Mucosa of descending colon (tissue), 1 donor: ENCODE measurements around the genes BICRAL, PEX6 and TJAP1.

DNA sequence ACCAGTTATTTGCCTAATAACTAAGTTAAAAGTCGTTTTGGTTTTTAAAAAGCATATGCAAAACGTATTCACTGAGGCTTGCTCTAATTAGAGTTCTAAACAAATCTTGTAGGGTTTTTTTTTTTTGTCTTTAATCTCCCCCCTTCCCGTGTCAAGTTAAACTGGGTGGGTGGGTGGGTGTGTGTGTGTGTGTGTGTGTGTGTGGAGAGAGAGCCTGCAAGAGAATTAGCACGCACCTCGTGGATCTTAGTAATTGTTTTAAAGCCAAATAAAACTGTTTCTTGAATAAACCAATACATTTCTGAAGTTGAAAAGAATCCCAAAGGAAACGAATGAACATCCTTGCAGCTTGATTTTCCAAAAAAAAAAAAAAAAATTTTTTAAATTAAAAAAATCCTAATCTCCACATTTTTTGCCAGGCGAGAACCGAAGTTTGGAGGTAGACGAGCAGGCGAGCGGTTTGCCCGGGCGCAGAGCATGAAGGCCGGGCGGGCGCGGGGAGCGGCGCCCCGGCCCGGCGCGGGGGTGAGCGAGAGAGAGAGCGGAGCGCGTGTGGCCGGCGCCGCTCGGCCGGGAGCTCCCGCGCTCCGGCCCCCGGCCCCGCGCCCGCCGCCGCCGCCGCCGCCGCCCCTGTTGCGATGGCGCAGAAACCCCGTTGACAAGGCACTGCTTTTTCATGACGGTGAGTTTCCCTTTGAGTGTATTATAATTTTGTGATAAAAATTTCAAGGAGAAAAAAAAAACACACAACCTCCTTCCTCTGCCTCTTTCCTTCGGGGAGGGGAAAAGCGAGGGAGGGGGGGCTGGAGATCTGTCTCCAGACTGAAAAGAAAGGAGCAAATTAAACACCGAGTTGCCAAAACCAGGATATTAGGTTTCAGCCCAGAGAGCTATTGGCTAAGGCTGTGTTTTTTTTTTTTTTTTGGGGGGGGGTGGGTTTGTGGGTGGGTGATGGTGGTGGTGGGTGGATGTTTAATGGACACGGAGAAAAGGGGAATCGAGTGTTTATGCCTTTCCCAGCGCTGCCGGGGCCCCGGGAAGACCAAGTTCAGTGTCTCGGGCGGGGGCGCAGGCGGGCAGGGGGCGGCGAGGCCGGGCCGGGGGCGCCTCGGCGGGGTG is at the start of gene BICRAL:
BICRAL (plus strand) TSS at position 633 of the 1,119 bp plus-strand sequence.
- PRO-cap, result unidirectional peak, plus-strand start at position 429 of the sequence; bidirectional peak, plus-strand start at position 532 of the sequence, minus-strand start at position 588 of the sequence; bidirectional peak, plus-strand start at position 941 of the sequence, minus-strand start at position 623 of the sequence

DNA sequence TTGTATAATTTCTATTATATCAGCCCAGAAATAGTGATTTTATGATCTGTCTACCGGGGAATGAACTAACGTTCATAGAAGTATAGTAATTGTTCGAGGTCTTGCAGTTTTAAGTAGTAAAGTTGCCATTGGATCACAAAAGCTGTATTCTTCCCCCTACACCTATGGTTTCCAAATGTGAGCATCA is 2.6 kb downstream of the BICRAL start:
- PRO-cap, result no peak

GRCh38 chr6:42901469-42902208 is 11.0 kb upstream of the C6orf226 start:
- PRO-cap, result no peak

DNA sequence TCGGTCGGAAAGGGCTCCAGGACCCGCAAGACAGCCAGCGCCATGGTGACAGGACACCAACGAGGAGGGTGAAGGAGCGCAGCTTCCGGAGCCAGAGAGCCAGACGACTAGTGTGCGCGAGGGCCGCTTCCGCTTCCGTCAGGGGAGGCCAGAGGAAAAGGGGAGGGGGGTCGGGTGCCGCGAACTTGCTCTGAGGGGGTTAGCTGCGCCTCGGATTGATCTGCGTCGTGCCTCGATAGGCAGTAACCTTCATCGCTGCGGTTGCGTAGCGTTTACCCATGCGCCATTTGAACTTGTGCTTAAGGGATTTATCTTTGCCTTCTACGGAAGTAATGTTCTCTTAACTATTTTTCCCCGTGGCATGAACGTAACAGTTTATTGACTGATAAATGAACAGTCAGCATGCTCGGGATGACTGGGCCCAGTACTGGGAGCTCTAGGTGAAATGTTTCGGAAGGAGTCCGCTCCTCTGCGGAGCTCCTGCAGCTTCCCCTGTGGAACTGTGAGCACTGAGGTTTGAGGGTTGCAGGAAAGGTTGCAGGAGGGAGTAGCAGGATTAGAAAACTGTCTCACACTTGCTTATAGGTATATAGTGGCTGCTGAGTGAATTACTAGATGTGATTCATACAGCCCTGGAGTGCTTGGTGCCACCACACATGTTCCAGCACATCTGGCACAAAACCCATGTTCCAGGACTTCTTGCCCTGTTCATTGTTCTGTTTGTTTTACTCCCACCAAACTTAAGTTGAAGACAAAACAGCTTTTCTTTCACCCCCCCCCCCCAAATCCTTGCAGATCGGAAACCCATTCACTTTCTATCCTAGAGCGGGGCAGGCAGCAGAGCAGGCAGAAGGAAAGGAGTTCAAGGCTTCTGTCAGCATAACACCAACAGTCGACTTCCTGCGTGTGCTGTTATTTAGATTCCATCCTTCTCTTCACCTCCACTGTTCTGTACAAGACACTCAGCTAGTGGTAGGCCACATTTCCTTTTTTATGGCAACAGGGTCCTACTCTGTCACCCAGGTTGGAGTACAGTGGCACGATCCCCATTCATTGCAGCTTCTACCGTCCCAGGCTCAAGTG is at the start of gene PEX6:
PEX6 (minus strand) TSS at position 75 of the 1,083 bp plus-strand sequence.
- PRO-cap, result bidirectional peak, plus-strand start at position 213 of the sequence, minus-strand start at position 98 of the sequence; unidirectional peak, minus-strand start at position 502 of the sequence

GRCh38 chr6:43059112-43059315 is 220 bp downstream of the MRPL2 start:
- PRO-cap, result no peak

DNA sequence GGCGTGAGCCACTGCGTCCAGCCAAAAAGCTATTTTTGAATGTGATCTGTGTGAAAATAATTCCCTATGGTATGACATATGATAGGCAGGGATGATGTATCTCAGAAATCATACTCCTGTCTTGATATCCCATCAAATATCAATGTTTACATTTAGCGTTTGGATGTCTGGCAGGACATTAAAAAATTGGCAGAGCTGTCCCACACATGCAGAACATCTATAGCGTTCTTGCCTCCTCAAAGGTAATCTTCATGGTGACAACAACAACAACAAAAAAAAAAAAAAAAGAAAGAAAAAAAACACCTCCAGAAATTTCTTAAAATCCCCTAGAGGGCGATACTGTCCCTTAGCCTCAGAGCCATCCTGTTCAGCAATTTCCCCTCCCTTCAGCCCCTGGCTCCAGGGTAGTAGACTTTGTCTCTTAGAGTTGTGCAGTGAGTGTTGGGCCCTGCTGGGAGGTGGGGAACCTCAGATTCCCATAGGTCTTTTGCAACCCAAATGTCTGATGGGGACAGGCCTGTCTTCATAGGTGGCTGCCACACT is 6.2 kb upstream of the PTK7 start:
- PRO-cap, result no peak

DNA sequence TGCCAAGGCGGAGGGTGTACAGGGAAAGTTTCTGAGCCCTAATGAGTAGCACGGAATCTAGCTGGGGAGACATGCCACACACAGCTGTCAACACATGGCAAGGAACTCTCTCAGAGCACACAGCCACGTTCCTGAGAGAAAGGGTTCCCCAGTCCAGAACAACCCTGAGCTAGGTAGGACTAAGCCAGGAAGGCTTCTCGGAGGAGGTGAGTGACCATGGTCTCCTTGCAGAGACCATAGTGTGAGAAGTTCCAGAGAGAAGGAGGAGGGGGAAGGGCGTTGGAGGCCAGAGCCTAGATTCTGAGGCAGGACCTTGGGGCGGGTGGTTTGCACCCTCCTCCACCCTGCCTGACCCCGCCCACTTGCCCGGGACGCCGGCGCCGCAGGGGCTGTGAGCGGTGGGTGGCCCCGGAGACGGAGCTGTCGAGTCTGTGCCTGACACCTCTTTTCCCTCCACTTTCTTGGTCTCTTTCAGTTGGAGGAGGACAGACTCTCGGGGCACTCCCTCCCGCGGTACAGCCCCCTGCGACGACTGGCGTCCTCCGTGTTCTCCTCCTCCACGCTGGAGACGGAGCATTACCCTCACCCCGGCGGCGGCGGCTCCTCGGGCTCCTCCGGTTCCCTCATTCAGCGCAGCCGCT is 26.0 kb downstream of the TTBK1 start:
- PRO-cap, result unidirectional peak, plus-strand start at position 392 of the sequence

GRCh38 chr6:43383546-43384256 is 14.3 kb upstream of the ZNF318 start:
- PRO-cap, result unidirectional peak, plus-strand start at chr6:43383968

- PRO-cap, result bidirectional peak, plus-strand start at chr6:43477592, minus-strand start at chr6:43477495
Measured at GRCh38 chr6:43477066-43478296, at the start of gene TJAP1. Gene TJAP1, plus strand, starts transcription at chr6:43477570.

DNA sequence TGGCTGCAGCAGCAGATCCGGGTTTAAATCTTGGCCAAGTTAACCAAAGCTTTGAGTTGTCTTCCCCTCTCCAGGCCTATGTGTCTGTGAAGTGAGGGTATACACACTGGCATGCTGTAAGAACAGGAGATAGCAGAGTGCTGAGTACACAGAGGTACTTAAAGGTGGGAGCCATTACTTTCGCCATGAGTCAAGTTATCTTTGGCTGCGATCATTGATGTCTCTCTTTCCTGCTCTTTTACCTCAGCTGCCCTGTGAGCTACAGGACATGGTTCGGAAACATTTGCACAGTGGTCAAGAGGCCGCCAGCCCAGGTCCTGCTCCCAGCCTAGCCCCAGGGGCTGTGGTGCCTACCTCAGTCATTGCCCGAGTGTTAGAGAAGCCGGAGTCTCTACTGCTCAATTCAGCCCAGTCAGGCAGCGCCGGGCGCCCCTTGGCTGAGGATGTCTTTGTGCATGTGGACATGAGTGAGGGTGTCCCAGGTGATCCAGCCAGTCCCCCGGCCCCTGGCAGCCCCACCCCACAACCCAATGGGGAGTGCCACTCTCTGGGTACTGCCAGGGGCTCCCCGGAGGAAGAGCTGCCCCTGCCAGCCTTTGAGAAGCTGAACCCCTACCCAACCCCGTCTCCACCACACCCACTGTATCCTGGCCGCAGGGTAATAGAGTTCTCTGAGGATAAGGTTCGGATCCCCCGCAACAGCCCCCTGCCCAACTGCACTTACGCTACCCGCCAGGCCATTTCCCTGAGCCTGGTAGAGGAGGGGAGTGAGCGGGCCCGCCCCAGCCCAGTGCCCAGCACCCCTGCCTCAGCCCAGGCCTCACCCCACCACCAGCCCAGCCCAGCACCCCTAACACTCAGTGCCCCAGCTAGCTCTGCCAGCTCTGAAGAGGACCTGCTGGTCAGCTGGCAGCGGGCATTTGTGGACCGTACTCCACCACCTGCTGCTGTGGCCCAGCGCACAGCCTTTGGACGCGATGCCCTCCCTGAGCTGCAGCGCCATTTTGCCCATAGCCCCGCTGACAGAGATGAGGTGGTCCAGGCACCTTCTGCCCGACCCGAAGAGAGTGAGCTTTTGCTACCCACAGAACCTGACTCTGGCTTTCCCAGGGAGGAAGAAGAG is 5.3 kb downstream of the LRRC73 start:
- PRO-cap, result no peak

DNA sequence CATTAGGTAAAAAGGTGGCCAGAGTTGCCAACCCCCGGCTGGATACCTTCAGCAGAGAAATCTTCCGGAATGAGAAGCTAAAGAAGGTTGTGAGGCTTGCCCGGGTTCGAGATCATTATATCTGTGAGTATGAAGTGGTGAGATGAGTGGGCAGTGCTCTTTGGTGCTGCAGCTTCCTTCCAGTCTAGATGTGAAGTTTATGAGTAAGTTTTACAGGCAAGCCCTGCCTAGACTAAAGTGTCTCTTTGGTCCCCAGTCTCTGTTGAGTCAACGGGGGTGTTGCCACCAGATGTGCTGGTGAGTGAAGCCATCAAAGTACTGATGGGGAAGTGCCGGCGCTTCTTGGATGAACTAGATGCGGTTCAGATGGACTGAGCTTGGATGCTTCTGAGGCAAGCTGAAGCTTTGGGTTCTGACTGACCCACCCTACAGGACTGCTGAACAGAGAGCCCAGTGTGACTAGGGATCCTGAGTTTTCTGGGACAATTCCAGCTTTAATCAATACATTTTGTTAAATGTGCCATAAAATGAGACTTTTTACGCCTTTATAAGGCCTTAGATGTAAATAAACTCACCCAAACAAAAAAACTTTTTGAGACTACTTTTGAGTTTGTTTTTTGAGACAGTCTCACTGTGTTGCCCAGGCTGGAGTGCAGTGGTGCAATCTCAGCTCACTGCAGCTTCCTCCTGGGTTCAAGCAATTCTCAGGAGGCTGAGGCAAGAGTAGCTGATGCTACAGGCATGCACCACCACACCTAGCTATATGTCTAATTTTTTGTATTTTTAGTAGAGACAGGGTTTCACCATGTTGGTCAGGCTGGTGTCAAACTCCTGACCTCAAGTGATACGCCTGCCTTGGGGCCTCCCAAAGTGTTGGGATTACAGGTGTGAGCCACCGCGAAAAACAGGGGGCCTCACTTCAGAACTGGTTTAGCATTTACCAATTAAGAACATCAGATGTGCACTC is 4.3 kb downstream of the POLR1C start:
- PRO-cap, result no peak

- PRO-cap, result no peak
Measured at GRCh38 chr6:43677667-43678341, 9.8 kb downstream of the MRPS18A start.

- PRO-cap, result no peak
Measured at GRCh38 chr6:43742983-43743610, 26.9 kb upstream of the VEGFA start.

DNA sequence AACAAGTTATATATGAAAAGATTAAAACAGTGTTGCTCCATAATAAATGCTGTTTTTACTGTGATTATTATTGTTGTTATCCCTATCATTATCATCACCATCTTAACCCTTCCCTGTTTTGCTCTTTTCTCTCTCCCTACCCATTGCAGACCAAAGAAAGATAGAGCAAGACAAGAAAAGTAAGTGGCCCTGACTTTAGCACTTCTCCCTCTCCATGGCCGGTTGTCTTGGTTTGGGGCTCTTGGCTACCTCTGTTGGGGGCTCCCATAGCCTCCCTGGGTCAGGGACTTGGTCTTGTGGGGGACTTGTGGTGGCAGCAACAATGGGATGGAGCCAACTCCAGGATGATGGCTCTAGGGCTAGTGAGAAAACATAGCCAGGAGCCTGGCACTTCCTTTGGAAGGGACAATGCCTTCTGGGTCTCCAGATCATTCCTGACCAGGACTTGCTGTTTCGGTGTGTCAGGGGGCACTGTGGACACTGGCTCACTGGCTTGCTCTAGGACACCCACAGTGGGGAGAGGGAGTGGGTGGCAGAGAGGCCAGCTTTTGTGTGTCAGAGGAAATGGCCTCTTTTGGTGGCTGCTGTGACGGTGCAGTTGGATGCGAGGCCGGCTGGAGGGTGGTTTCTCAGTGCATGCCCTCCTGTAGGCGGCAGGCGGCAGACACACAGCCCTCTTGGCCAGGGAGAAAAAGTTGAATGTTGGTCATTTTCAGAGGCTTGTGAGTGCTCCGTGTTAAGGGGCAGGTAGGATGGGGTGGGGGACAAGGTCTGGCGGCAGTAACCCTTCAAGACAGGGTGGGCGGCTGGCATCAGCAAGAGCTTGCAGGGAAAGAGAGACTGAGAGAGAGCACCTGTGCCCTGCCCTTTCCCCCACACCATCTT is 9.0 kb downstream of the VEGFA start:
- PRO-cap, result no peak

- PRO-cap, result no peak
Measured at GRCh38 chr6:43785562-43785875, 15.5 kb downstream of the VEGFA start.

- PRO-cap, result no peak
Measured at GRCh38 chr6:43911401-43912095, 141.5 kb downstream of the VEGFA start.

GRCh38 chr6:43915835-43916705 is 146.1 kb downstream of the VEGFA start:
- PRO-cap, result no peak

- PRO-cap, result no peak
Measured at GRCh38 chr6:43954317-43955163, 172.7 kb downstream of the MRPL14 start.

GRCh38 chr6:44004834-44005811 is 122.1 kb downstream of the MRPL14 start:
- PRO-cap, result no peak

GRCh38 chr6:44038155-44038574 is 89.1 kb downstream of the MRPL14 start:
- PRO-cap, result no peak